Left colon (tissue), 1 donor: Measurements from ENCODE around the genes C13orf46 and CDC16.

DNA sequence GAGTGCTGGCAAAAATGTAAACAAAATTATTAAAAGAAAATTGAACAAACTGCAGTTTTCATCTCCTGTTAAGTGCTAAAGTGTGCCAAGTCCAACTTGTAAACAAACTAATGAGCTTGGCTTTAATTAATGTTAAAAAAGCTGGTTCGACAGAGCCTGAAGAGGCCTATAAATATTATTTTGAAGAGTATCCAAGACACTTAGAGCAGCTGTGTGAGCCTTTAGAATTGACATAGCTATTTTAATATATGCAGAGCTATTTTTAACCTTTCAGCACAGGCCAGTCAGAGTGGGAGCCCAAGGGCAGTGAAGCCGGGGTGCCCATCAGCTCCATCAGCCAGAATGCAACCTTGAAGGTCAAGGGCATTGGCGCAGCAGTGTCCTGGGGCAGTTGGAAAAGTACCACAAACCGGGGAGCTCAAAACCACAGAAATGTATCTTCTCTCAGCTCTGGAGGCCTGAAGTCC is 15.5 kb upstream of the GAS6 start:
- PRO-cap: no peak

DNA sequence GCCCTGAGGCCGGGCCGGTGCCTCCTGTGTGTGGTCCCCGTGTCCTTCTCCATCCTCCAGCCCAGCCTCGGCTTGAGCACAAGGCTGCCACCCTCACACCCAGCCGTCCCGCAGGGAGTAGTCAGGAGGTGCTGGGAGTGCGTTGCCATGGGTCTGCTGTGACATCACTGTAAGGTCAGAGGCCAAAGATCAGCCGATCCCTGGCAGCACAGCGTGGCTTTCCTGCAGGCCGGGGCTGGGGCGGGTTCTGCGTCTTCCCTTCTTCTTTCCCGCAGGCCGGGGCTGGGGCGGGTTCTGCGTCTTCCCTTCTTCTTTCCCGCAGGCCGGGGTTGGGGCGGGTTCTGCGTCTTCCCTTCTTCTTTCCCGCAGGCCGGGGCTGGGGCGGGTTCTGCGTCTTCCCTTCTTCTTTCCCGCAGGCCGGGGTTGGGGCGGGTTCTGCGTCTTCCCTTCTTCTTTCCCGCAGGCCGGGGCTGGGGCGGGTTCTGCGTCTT is at the start of gene C13orf46:
Gene C13orf46 (minus strand): TSS at position 132 of the 491 bp plus-strand sequence.
- PRO-cap: no peak

GRCh38 chr13:113978404-113979586 is 4.9 kb upstream of the C13orf46 start:
- PRO-cap: no peak

DNA sequence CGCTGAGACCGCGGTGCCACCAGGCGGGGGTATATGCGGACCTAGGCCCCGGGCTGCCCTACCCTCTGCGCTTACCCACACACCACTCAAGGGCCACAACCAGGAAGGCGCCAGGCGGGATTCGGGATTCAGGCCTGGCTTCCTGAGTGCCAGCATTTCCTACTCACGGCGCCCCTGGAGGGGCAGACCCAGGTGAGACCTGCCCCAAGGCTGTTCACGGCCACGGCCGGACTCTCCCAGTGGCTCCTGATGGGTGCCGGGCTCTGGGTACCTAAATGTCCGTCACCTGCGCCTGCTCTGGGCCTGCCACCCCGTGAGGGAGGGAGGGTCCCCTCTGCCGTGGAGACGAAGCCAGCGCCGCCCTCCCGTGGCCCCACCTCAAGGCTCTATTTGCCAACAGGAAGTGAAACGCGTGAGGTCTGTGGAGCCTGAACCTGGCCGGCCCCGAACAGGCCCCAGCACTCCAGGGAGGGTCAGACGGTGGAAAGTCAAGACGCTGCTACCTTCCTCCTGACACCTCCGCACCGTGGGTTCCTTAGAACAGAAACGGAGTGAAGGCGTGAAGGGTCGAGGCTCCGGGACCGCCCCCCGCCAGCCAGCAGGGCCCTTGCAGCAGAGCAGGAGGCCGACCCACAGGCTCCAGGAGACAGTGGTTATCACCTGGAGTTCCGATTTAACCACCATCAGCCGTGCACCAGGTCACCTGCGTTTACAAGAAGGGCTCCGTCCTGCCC is 50.7 kb upstream of the C13orf46 start:
- PRO-cap: unidirectional peak, plus-strand start at position 476 of the sequence

- PRO-cap: no peak
Measured at GRCh38 chr13:114030676-114031870, 57.2 kb upstream of the C13orf46 start.

GRCh38 chr13:114081713-114082251 is 50.6 kb downstream of the RASA3 start:
- PRO-cap: no peak

- PRO-cap: no peak
Measured at GRCh38 chr13:114230144-114230554, 4.5 kb upstream of the CDC16 start.

GRCh38 chr13:114234463-114235654 is at the start of gene CDC16:
Gene CDC16 (plus strand): TSS chr13:114234897.
- PRO-cap: unidirectional peak, plus-strand start at chr13:114234856; unidirectional peak, plus-strand start at chr13:114234966; unidirectional peak, plus-strand start at chr13:114235053; bidirectional peak, plus-strand start at chr13:114235366, minus-strand start at chr13:114235238

DNA sequence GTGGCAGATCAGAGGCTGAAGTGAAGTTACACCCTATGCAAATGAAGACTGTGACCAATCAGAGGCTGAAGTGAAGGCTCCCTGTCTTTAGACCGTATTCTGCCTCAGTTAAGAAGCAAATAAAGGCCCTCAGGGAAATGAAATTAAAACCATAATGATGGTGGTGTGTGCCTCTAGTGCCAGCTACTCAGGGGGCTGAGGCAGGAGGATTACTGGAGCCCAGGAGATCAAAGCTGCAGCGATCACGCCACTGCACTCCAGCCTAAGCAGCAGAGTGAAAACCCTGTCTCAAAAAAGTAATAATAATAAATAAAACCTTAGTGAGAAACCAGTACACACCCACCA is 12.9 kb upstream of the UPF3A start:
- PRO-cap: no peak